SUDHL5 (cell line): Measurements from ENCODE around the genes ODAPH, G3BP2, CXCL11 and SOWAHB.

- PRO-cap: bidirectional peak, plus-strand start at chr4:75556073, minus-strand start at chr4:75555977
These were observed at the start of gene ODAPH for GRCh38 chr4:75555620-75556133. Gene ODAPH, plus strand, starts transcription at chr4:75556066.

GRCh38 chr4:75649455-75649656 is 19.0 kb upstream of the CDKL2 start:
- PRO-cap: no peak

GRCh38 chr4:75650008-75650451 is 19.7 kb upstream of the CDKL2 start:
- PRO-cap: no peak

DNA sequence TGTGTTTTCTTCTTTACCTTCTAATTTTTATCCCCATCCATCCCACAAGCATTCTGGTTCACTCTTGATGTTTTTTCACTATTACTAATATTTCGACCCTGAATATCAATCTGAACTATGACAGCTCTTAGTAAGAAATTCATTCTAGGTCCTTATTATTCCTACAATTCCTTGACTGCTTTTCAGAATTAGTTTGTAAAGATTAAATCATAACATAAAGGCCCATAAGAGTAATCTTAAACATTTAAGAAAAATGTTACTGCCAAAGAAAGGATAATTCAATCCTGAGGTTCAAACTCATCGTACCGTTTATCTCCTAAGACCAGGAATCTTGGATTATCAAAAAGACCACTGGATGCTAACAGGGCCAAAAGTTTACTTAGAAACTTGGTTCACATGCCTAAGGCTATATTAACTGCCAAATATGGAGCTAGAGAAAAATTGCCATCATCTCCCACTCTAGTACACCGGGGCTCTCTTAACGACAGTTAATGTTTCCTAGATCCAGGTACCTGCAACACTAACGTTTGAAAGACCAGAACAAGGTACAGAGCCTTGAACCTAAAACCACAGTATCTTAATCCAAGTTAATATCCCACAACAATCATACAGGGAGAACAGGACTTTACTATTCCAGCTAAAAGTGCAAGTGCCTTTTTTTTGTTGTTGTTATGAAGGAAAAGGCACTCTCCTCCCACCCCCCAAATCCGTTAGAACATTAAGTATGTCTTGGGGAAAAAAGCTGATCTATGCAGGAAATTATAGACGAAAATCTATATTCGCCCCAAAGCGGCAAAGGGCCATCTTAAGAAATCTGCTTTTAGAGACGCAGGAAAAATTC is 1.5 kb downstream of the G3BP2 start:
- PRO-cap: no peak

DNA sequence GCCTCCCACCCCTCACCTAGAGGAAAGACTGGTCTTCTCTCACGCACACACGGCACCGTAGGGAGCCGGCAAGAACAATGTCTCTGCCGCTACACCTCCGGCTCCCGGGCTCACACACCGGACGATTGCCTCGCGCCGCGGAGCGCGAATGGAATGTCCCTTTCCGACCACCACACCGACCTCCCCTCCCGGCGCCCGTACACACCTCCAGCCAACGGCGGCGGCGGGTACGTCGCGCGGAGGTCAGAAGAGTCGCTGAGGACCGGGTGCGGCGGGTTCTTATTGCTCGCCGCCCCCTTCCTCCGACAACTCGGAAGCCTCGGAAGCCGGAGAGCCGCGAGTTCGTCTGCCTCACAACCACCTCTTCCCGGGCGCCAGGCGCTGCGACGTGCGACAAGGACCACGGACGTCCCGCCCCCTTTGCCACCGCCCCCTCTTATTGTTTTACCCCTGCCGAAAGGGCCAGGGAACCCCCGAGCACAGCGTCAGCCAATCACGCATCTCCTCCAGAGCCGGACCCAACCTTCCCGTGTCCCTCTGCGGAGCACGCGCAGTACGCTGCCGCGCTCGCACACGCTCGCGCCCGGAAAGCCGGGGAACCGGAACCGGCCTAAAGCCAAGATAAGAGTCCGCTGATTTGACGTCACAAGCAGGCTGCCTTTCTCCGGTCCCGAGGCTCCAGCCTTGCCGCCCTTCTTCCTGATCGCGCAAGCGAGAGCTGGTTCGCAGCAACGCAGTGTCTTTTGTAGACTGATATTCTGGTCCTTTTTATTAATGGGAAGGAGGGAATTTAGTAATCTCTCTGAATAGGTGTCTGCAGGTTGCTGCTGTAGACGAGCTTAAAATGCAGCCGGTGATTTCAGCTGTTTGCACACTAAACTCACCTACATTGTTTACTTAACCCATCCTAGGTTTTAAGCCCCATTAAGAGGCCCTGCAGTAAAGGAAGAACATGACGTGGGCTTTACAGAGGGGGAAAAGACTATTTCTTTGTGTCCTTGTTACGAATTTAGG is at the start of gene G3BP2:
G3BP2 (minus strand) TSS at position 409 of the 1,014 bp plus-strand sequence.
- PRO-cap: bidirectional peak, plus-strand start at position 246 of the sequence, minus-strand start at position 410 of the sequence; bidirectional peak, plus-strand start at position 660 of the sequence, minus-strand start at position 590 of the sequence

GRCh38 chr4:75686255-75686690 is 13.1 kb upstream of the G3BP2 start:
- PRO-cap: no peak

DNA sequence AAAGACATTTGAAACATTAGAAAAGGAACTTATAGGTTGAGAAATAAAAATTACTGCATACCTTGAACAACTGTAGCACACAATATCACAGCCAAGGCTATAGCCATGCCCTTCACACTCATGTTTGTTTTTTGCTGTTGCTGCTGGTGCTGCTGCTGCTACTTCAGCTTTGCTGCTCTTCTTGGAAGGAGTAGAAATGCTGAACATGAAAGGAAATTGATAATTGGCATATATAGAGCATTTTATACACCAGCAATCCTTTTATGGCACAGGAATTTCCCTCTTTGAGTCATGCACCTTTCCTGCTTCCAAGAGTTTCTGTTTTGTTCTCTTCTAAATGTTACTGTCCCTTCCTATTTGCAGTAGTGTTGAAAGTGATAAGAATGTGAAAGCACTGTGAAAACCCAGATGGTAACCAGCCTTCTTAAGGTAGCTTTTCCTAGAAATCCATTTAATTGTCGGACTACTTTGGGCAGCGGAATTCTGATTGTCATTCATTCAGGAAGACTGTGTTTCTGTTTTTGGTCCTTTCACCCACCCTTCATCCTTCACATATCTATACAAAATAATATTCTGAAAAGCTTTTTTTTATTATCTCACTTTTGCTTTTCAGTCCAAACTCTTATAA is at the start of gene CXCL11:
CXCL11 (minus strand) TSS at position 205 of the 628 bp plus-strand sequence.
- PRO-cap: no peak

- PRO-cap: no peak
These were observed 3.5 kb upstream of the SCARB2 start for GRCh38 chr4:76216869-76217829.

GRCh38 chr4:76234213-76234851 is 17.2 kb upstream of the FAM47E start:
- PRO-cap: no peak

- PRO-cap: no peak
These were observed 2.0 kb downstream of the STBD1 start for GRCh38 chr4:76308459-76309040.

- PRO-cap: no peak
These were observed 700 bp downstream of the SHROOM3 start for GRCh38 chr4:76435441-76436417.

DNA sequence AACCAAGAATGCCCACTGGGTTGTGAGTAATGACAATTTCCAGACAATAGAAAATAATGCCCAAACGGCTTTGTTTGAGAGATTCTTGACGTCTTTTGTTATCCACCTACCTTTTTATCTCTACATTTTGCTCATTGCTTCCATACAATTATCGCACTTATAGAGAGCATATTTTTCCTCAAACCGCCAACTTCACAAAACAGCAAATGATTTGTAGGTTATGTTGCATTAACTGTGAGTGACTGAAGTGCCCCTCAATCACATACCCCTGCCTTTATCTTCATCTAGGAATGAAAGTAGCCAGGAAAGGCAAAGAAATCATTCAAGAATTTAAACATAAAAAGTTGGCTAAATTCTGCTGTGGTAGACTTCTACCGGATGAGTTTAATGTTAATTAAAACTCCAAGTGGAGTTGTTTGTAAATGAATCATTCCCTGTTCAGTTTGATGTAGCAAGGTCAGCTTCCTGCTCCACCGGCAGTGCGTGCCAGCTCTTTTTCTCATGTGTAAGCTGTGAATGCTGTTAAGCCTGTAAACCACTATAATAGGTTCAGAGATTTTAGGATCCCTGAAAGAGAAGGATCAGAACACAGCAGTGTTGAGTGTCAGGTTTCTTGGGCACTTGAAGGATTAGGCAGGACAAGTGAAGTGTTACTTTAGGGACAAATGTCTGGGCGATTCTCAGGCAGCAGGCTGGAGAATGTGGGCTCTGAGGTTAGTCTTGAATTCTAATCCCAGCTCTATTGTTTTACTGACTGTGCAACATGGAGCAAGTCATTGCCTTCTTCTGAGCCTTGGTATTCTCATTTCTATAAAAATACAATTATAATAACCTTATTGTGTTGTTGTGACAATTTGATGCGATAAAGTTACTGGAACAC is 111.8 kb downstream of the SHROOM3 start:
- PRO-cap: no peak

DNA sequence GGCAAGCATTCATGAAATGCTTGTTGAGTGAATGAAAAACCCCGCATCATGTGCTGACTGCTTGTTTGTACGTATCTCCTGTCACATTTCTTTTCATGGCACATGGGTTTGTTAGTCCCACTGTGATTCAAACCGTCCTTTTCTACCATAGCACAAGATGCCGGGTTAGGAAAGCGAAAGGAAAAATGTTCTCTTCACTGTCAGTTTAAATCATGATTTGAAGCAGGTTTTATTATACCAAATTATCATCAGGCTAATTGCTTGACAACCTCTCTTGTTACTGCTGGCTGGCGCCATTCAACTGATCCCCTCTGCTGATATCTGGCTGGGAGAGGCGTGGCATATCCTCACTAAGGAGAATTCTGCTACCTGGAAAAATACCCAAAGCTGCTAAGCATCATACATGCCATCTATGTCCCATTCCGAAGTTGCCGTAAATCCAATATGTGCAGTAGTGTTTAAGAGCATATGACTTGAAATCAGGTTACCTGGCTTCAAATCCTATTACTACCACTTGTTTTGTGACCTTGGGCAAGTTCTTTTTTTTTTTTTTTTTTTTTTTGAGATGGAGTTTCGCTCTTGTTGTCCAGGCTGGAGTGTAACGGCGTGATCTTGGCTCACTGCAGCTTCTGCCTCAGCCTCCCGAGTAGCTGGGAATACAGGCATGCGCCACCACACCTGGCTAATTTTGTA is 145.0 kb downstream of the SHROOM3 start:
- PRO-cap: no peak

DNA sequence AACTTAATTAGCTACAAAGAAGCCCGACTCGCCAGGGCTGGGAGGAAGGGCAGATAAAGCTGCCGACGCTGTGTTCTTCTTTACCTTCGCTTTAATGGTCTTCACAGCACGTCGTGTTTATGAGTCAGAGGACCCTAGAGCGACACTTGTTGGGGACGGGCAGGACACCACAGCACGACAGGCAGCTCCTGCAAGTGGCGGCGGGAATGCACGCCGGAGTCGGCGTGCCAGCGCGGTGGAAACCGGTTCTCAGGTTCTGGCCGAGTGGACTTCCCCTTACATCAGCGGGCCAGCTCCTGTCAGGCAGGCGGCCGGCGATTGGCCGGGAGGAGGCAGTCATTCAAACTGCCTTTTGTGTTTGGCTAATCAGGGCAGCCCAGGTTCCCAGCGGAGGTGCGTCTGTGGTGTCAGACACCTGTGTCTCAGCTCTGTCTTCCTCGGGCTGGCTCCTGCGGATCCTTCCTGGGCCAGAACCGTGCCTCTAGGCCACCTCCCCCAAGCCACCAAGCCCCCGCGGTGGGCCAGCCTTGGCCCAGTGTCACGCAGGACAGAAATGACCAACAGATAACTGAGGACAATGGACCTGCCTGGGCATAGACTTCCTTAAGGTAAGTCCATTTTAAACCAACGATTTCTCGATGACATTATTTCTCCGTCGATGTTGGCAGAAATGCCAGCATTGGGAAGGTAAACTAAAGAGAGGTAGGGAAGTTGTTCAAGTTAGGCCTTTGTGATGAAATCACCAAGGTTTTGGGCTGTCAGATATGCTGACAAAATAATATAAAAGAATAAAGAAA is 151.0 kb downstream of the SHROOM3 start:
- PRO-cap: no peak

GRCh38 chr4:76589950-76590693 is 155.1 kb downstream of the SHROOM3 start:
- PRO-cap: no peak

DNA sequence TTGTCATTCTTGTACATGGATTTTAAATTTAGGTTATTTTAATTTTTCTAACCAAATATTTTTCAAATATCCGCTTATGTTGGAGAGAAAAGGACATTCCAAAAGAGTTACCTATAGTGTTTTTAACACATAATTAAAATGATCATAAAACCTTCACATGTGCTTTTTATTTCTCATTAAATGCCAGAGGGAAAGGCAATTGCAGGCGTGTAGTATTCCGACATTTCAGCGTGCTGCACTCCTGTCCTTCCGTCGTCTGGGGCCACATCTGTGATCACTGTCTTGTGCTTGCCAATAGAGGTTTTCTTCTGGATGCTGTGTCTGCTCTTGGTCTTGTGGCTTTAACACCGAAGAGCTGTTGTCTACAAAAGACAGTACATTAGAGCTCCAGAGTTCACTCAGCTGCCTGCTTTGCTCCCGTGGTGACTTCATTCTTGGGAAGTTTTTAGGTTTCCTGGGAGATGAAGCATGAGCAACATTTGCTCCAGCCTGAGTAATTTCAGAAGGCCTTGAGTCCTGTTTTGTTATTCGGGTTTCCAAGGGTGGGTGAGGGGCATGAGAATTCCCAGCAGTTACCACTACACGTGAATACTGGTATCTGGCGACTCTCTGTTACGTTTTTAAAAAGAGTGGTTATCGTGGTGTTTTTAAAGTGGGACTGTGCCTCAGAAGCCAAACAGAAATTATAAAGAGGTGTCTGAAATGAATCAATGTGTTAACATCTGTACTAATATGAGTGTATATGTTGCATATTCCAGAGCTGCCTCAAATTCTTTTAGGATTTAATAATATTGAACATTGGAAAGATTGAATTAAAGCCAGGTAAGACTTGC is 189.2 kb downstream of the SHROOM3 start:
- PRO-cap: no peak

GRCh38 chr4:76688704-76689890 is 208.8 kb downstream of the SOWAHB start:
- PRO-cap: no peak

- PRO-cap: no peak
These were observed 181.9 kb downstream of the SOWAHB start for GRCh38 chr4:76715727-76716715.

- PRO-cap: no peak
These were observed 95.4 kb downstream of the SOWAHB start for GRCh38 chr4:76802267-76803192.

GRCh38 chr4:76897587-76898548 is at the start of gene SOWAHB:
Gene SOWAHB, minus strand, starts transcription at chr4:76898144.
- PRO-cap: no peak